SEM (cell line): ENCODE data around the genes LARS1 and HTR4.

- PRO-cap = bidirectional peak, plus-strand start at chr5:146182856, minus-strand start at chr5:146182513
These were observed at the start of gene LARS1 for GRCh38 chr5:146182312-146183037. LARS1 (minus strand) TSS chr5:146182650.

DNA sequence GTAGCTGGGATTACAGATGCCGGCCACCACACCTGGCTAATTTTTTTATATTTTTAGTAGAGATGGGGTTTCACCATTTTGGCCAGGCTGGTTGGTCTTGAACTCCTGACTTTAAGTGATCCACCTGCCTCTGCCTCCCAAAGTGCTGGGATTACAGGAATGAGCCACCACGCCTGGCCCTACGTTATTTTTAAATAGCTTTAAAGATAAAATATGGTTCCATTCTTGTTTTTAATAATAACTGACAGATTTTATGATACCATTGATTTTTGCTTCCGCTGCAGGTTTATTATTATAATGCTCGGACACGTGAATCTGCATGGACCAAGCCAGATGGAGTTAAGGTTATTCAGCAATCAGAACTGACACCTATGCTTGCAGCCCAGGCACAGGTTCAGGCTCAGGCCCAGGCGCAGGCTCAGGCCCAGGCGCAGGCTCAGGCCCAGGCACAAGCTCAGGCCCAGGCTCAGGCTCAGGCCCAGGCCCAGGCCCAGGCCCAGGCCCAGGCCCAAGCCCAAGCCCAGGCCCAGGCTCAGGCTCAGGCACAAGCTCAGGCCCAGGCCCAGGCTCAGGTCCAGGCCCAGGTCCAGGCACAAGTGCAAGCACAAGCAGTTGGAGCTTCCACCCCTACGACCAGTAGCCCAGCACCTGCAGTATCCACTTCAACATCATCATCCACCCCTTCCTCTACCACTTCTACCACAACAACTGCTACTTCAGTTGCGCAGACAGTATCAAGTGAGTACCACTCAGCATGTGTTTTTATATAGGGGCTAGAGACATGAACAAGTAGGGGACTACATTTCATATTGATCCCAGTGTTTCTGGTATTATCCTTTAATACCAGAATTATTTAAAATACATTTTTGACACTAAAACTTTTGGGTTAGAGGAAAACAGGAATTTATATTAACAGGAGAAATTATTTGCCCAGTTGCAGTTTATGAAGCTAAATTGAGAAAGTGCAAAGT is 11.8 kb downstream of the TCERG1 start:
- PRO-cap = no peak

DNA sequence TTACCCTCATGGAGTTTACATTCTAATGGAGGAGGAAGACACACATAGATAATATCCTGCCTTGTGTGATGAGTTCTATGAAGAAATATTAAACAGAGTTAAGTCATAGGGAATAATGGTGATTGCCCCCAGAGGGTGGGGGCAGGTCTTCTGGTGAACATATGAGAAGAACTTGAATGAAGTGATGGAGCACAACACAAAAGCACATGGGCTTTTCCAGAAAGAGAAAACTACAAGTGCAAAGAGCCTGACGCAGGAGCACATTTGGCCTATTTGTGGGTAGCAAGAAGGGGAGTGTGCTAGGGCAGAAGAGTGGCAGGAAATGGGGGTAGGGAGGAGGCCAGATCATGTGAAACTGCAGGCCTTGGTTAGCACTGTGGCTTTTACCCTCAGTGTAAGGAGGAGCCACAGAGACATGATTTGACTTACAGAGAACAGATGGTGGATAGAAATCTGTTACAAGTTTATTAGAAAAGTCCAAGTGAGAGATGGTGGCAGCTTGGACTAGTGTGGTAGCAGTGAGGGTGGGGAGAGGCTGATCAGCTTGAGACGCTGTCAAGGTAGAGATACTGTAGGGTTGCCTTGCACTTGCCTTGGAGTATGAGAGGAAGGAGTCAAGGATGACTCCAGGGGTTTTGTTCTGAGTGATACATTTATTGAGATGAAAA is 126.8 kb downstream of the PPP2R2B start:
- PRO-cap = no peak

DNA sequence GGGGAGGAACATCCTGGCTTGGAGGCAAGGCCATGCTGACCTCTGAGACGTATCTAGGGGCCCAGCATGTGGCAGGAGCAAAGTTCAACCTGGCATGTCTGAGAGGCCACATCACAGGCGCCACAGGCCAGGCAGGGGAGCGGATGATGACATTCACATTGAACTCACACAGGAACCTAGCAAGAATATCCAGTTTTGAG is 64.3 kb upstream of the STK32A start:
- PRO-cap = no peak

- PRO-cap = no peak
These were observed 320 bp downstream of the STK32A start for GRCh38 chr5:147235213-147235478.

DNA sequence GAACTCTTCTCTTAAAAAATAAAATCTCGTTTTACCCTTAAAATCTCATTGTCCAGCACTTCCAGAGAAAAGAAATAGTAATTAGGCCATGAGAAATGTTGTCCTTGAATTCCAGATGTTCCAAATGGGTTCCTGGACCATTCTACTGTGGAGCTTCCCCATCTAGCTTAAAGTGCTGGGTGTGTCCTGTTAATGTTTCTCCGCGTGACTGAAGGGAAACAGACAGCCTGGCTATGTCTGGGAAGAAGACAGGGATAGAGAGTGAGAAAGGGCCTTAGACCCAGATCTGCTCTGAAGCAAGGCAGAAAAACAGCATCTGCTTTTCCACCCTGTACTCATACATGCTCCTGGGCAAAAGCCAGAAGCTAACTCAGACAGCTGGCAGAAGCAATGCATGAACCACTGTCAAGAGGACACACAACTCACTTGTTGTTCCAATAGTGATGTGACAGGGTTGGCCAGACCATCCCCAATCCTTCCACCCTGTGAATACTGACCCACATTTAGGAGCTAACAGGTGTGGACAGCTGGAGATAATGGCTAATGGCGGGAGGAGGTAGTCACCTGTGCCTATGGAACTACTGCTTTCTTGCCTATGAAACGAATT is 63.4 kb downstream of the DPYSL3 start:
- PRO-cap = no peak

GRCh38 chr5:147554089-147555048 is 44.5 kb upstream of the DPYSL3 start:
- PRO-cap = no peak

DNA sequence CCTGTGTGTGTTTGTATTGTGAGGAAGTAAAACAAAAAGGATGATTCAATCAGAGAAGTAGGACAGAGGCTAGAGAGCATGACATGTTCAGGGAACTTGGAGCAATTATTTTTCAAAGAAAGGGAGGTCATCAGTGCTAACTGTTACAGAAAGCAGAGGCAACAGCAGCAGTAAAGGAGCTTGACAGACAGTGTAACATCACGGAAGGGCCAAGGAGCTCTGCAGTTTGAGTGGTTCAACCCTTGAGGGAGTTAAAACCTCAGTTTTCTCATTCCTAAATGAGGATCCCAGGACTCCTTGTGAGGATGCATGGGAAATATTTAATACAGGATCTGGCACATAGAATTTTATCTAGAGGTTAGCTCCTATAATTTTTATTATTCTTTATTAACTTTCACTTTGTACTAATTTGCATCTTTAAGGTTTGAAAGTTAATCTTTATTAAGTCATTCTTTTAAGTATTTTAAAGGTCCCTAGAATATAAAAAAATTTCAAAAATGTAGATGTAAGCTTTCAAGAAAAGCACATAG is 13.0 kb downstream of the SPINK1 start:
- PRO-cap = no peak

- PRO-cap = no peak
These were observed 7.4 kb downstream of the C5orf46 start for GRCh38 chr5:147898854-147899495.

DNA sequence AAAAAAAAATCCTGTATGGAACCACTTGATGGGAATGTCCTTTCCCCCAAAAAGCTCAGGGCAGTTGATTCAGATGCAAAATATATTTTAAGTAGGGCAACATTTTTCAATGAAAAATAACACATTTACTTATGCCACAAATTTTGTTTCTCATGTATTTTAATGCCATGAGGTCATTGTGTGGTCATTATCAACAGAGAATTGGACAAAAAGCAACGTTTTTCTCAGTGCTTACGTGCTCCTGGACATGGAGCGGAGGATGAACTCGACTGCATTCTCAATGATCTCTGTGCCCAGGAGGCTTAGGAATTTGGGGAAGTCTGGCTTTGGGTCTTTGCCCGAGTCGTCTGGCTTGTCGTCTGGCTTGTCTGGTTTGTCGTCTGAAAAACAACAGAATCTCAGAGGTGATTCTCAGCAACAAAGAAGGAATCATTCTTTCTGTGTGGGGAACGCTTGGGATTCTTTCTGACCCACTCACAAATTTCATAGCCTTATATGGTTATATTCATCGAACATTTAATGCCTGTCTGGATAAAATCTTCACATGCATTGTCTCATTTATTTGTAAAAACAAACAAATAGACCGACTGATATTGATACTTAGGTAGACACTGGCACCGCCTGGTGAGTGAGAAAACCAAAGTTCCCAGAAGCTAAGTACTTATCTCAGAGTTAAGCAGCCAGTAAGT is 4.8 kb downstream of the C5orf46 start:
- PRO-cap = no peak

DNA sequence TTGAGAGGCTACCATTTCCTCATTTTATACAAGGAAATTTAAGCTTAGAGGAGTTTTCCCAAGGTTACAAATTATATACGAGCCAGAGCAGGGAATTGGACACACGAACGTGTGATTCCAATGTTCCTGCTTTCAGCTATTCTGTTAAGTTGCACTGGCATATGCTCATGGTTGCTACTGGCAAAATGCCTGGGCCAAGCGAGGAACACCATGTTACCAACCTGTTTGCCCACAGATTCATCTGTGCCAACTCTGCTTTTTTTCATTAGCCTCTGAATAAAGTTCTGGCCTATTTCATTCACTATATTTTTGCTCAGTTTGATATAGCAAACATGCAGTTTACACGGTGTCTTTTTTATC is 5.1 kb upstream of the C5orf46 start:
- PRO-cap = no peak

- PRO-cap = no peak
These were observed 30.3 kb downstream of the SPINK5 start for GRCh38 chr5:148093935-148094529.

GRCh38 chr5:148118678-148119173 is 49.6 kb upstream of the SPINK14 start:
- PRO-cap = no peak

GRCh38 chr5:148342920-148343417 is 7.6 kb downstream of the SPINK9 start:
- PRO-cap = no peak

DNA sequence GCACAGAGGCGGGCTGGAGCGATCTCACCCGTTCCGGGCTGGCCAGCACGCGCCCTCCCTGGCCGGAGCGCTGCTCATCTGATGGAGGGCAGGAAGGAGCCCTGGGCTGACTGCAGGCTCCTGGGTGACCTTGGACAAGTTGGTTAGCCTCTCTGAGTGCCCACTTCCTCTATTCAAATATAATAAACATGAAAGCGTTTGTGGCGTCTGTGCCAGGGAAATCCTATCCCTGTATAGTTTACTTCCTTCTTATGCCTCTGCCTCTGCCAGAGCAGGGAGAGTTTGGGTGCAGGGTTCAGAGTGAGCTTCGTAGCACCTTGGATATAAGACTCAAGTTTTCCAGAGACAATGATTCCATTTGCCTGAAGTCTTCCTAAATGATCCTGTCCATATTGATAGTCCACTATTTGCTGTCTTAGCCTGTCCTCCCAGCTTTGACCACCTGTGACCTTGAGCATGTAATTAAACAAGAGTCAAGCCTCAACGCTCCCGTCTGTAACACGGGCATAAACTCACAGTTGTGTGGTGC is at the start of gene HTR4:
TSS of gene HTR4 (minus strand) at position 80 of the 529 bp plus-strand sequence.
- PRO-cap = no peak

DNA sequence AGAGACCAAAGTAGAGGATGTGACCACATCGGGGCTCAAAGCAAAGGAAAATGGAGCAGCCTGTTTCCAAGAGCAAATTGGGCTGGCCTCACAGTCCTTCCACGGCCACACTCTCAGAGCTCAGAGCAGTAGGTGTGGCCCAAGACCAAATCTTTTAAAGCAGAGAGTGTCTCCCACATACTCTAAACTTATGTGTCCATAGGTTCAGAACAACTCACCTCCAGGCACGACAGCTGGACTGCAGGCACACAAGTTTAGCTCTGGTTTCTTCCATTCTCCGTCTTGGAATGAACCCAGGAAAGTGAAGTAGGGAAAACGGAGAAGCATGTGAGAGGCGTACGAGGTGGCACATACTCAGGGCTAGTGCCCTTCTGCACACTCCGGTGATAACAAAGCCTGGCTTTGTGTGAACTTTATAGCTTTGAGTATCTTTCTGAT is 11.0 kb upstream of the HTR4 start:
- PRO-cap = no peak

GRCh38 chr5:148829197-148829511 is 2.7 kb downstream of the ADRB2 start:
- PRO-cap = no peak

DNA sequence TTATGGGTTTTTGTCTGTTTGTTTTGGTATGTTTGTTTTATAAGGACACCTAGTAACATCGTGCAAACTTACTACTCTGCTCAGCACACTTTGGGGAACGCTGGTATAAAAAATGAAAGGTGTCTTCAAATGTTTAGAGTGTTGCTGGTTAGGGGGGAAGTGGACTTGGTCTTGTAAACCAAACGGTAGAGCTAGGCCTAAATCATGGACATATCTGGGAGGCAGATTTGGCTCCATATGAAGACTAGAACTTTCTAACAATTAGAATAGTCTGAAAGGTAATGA is 15.3 kb downstream of the ADRB2 start:
- PRO-cap = no peak

DNA sequence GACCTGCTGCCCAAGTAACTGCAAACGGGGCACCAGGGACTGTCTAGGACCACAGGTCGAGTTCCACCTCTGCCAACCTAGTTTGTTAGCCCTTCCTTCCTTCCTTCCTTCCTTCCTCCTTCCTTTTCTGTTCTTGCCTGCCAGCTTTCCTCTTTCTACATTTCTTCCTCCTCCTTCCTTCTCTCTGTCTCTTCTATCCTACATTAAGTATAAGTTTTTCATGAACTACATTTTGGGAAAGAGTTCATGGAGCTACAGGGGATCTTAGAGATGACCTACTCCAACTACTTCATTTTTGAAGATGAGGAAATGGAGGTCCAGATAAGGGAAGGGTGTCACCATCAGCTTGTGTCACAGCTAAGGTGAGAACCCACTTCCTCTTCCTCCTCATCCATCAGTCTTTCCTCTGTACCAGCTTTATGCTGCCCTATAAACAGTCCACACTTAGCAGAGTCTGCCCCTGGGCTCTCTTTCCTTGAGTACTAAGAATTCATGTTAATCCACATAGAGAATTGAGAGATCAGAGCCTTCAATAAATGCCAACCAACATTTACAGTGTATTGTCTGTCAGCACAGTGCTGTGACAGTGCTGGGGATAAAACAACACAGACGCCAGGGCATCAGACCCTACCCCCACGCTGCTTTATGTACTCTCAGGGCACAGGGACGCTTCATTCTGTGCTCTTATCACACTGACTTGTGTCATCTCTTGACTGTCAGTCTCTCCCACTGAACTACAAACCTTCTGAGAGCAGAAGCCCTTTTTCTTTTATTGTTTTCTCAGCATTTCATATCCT is 22.0 kb downstream of the ADRB2 start:
- PRO-cap = no peak

DNA sequence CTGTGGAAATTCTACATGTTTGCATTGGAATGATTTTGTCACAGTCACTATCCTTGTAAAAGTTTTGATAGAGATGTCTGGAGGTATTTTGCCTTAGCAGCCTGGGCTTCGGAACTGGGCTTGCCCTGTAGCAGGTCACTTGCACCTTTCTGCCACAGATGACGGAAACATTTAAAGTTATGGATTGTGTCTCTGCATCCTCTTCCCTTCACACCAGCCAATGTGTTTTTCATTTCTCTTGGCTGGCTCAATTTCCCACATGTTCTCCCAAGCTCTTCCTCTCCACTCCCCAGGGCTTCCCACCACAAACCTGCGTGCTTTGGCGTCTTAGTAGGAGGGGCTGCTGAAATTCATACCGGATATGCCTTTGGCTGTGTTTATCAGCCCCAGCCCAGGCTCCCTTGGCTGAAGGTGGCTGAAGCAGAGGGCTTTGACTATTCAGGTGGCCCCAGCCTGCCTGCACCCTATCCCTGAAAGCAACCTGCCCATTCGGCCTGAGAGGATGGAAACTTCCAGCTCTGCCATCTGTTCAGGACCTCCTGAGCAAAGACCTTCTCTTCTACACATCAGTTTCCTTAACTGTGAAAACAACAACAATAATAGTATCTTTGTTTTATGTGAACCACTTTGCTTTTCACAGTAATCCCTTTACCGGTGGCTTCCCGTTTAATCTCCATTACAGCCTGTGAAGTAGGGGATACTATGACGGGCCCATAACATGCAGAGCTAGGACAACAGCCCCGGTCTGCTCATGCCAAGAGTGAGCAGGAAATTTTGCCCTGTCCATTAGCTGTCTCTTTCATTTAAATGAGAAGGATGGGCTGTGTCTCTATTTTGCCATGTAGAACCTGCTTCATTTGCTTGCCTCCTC is 32.3 kb downstream of the ADRB2 start:
- PRO-cap = no peak